Trachea (tissue), 1 donor: Measurements from ENCODE around the gene RGPD4.

- PRO-cap: no peak
Measured at GRCh38 chr2:105432492-105433247, 33.8 kb upstream of the FHL2 start.

DNA sequence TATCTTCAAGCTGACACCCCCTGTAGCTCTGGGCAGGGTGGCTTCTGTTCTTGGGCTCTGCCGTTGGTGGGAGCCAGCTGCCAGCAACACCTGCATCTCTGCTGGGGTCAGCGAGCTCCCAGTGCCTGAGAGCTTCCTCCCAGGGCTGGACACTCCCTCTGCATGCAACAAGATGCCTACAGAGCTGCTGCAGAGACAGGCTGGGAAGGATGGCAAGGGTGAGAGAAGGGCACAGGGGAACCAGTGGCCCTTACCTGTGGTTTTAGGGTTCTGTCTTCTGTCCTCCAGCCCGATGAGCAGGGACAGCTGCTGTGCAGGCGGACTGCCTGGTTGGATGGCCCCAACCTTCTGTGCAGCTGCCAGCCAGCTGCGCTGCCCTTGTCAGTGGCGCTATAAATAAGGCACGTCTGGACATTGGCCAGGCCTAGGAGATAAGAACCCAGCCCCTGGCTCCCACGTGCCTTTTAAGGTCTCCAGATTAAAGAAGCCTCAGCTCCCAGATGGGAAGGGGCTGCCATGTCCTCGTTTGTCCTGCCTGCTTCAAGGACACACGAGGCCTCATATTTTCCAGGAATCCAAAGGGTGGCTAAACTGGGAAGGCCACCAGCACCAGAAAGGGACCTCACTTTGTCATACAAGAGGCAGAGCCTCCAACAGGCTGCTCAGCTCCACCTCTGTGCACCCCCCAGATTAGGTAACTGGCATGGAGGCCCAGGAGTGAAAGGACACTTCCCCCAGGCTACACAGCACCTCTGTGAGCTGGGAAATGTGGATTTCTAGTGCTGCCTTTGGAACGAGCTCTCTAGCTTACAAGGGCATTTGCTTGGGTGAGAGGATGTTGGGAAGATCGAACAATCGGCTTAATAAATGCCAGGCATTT, 39.5 kb upstream of the FHL2 start:
- PRO-cap: no peak

DNA sequence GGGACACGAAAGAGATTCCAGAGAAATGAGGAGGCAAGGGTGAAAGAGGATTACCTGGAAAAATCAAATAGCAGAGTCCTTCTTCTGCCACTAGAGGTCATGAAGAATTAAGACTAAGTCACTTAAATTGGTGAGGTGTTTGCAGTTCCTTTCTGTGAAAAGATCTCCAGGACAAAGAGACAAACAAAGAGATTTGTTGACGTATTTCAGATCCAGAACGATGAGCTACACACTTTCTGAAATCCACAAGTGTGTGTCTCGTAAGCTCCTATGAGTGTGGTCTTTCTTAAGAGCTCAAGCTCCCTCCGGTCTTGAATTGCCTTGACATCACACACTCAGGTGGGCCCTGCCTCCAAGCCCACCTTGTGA, 168.3 kb upstream of the NCK2 start:
- PRO-cap: no peak

DNA sequence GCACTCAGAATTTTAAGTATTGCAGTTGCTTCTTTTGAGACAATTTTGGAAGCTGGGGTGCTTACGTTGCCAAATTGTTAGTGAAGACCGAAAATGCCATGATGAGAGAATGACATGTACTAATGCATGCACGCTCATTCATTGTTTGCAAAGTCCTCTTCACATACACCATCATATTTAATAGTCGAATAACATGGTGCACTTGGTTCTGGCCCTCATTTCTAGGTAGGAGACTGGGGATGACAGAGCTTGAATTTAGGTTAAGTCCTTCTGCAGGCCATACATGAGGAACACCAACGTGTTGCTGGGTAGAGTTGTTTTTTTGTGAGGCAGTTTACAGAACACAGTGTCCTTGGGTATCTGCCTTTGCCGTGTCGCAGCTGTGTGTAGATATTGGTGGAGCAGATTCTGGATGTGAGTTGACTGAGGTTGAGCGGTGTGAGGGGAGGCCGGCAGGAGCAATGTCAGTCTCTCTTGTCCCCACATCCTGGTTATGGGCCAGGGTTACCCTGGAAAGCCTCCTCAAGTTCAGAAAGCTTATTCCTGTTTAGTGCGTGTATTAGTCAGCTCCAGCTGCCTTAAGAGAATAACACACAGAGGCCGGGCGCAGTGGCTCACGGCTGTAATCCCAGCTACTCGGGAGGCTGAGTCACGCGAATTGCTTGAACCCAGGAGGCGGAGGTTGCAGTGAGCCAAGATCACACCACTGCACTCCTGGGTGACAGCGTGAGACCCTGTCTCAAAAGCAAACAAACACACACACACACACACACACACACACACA, 4.8 kb downstream of the NCK2 start:
- PRO-cap: no peak

- PRO-cap: no peak
Measured at GRCh38 chr2:105771844-105772206, 27.1 kb downstream of the NCK2 start.

DNA sequence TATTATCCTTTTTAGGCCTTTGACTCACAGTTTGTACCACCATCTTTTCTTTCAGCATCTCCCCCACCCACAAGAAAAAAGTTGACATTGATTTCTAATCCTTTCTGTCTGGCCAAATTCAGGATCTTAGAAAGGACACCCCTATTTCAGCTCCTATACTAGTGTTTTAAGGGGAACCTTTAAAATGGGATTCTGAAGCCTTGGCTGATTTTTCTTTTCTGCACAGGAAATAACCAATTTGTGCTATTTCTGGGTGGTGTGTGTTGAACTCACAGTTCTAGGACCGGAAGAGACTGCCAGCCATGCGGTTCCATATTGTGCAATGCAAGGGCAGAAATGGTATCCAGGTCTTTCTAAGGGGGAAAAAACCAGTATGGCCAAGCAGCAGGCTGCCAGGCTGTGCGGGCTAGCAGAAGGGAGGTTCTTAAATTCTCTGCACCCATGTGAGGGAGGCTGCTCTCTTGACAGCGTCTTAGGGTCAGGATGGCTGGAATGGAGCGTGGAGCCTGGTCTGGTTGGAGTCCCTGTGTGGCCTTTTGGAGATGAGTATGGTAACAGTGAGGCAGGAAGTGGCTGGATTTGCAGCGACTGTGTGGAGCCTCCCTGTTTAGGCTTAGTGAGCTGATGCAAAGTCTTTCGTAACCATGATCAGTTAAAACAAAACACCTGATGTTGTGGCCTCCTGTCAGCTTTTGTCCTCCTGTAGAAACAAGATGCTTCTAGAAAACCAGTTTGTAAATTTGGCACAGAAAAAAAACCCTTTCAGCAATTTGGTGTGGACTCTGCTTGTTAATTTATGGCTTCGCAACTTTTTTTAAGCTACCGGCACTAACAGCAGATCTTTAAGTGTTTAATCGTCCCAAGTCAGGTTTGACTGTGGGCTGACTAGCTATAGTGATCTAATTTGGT, 52.6 kb downstream of the NCK2 start:
- PRO-cap: no peak

DNA sequence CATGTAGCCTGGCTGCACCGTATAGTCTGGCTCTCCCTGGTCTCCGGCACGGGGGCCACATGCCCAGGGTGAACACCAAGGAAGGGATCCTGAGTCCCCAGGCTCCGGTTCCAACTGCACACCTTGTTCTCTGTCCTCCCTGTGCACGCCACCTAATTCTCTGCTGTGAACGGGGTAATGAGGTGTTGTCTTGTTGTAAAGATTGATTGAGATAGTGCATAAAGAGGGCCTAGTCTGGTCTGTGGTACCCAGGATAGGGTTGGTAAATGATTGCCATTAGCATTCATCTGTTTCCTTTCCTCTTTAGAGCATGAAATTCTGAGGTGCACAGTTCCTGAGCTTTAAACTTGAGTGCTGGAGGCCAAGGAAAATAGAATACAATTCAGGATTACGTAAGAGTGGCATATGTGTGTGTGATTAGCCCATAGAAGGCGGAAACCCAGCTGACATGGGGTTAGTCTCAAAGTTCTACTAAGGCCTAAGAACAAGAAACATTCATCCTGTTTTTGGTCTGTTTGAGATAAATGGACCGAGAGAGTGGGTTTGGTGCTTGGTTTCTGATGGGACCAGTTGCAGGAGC, 55.5 kb downstream of the NCK2 start:
- PRO-cap: no peak

DNA sequence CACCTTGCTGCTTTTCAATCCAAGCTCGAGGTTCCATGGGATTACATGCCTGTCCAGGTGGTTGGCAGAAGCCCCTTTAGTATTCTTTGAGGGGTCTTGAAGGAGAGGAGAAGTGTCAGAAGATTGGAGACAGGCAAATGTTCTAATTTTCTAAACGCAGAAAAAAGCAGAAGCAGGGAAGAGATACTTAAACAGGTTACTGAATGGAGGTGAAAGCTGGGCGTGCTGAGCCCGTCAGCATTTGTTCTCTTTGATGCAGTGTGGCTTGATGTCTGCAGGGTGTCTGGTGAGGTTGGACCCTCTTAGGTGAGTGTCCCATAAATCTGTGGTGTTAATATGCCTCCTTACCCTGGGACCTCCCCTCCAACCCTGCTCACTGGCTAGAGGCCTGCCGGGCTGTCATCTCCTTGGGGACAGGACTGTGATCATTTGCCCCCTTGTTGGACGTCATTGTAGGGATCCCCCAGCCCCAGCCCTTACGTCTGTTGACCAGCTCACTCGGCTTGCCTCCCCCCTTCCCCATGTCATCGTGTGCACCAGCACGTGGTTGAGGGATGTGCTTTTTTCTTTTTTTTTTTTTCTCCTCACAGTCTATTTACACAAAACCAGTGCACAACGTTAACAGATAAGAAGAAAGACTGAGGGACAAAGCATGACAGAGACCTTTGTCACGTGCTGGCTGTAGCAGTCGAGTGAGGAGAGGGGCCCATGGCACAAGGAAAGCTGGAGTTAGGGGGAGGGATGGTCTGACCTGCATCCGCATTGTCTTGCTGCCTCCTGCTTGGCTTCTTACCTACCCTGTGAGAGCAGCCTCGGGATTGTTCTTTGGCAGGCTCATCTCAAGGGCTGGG, 56.4 kb downstream of the NCK2 start:
- PRO-cap: no peak

GRCh38 chr2:105816268-105816743, 71.6 kb downstream of the NCK2 start:
- PRO-cap: no peak

DNA sequence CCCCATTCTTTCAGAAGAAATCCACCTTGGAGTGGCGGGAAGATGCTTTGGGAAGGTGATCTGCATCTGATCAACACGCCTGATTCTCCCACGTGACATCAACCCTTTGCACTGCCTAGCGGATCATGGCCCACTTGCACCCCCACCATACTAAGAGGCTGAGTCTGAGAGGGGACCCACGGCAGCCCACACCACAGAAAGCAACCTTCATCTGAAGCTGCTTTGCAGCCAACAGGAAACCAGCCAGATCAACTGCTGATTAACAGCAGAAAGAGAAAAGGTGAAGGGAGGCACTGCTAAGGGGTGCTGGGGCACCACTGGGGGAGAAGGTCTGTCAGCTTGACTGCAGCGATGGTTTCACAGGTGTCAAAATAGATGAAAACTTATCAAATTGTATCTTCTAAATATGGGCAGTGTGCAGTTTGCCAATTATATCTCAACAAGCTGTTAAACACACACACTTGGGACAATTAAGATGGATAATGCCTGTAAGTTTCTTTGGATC, 29.1 kb downstream of the ECRG4 start:
- PRO-cap: no peak

DNA sequence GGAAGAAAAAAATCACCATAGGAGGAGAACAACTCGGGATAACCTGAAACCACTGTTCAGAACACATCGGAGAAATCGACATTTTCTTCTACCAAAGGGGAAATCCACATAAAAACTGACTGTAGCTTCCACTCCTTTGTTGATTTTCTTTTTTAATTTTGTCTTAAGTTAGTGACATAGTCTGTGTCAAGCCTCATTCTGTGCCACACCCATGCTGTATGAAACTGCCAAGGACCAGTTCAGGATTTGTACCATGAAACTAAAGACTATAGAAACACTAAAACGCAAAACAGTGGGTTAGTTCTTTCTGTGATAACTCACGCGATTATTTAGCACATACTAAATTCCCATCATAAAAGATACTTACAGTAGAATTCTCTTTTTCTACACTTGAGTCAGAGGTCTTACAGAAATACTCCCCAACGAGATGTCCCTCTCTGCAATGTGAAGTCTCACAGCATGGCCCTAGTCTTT, 54.5 kb downstream of the UXS1 start:
- PRO-cap: no peak

DNA sequence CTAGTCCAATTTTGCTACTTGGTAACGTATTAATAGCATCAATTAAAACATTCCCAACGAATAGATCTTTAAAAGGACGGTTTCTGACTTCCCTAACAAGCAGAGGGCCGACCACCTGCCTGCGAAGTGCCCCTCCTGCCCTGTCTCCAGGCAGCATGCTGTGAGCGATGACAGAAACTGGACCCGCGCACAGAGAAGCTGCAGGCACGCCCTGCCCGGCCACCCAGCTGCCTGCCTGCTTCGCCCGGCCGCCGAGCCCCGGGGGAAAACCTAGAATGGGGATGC, 856 bp downstream of the UXS1 start:
- PRO-cap: no peak

DNA sequence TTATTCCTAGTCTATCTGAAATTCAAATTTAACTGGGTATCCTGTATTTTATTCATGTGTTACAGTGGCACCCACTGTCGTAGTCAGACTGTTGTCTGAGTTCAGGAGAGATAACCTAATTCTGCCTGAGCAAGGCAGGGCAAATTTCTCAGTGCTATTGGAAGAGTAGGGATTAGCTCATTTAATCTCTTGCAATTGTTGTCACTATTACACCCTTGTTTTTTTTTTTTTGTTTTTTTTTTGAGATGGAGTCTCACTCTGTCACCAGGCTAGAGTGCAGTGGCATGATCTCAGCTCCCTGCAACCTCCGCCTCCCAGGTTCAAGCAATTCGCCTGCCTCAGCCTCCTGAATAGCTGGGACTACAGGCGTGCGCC, 127.7 kb downstream of the RGPD3 start:
- PRO-cap: no peak

- PRO-cap: no peak
Measured at GRCh38 chr2:107826694-107827125, at the start of gene RGPD4. Gene RGPD4 (plus strand): TSS chr2:107826892.

DNA sequence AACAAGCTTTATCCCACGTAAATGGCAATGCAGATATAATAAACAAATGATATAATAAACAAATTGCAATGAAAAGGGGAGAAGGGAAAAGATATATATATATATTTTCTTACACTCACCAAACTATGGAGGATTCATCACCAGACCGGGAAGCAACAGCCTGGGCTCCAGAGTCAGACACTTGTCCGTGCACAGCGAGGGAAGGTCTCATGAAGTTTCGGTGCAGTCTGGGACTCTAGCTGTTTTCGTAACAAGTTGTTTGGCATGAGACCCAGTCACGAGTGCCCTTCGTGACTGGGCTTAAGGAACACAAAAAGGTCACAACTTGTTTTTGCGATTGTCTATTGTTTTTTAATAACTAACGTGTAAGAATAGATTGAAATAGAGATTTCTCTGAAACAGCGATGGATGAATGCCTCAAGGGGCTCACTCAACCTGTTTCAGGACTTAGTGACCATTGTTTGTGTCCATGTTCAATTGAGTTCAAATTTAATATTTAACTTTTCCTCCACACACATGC, 66.9 kb downstream of the LIMS1 start:
- PRO-cap: no peak

DNA sequence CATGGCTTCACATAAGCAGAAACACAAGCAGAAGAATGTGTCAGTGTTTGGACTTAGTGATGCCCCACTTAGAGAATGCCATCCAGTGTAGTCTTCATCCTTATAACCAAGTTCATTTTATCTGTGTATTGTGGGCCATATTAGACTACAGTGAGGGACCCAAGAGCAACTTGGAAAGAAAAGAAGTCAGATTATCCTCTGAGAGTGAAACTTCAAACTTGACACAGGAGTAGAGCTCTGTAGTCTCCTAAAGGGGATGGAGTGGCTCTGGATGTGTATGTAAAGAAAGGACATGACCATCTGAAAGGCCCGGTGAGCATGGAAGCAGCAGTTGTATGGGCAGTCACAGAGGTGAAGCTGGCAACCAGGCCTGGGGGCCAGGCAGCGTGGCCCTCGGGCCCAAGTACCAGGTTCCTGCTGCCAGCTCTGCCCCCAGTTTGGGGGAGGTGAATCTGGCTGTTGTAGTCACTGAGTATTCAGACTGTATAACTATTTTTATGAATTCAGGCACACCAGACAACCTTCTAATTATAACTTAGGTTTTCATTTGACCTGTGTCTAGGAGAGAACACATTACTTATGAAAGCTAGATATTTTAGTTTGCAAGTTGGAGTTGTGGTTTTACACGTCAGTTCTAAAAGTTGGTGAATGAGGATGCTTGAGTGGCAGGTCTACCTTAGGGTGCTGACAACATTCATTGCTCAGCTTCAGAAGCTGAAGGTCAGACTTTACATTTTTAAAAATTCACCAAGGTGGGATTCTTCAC, 71.5 kb downstream of the LIMS1 start:
- PRO-cap: no peak

DNA sequence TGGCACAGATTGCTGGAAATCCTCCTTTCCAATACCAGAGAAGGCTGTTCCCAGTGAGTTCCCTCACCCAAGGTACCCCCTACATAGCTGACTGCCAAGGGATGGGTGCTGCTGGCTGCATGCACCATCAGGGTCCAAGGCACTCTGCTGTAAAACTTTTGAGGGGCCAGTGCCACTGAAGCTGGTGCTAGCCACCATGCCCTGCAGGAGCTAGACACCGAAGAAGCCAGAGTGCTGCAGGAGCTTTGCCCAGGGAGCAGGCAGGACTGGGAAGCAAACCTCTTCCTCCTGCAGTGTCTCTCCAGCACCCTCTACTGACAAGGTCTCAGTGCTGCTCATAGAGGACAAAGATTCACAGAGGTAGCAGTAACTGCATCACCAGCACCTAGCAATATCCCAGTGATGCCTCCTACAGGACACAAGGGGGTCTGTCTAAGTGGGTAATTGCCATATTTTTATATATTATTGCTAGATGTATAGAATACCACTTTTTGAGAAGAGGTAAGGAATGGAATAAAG, 83.0 kb upstream of the RANBP2 start:
- PRO-cap: no peak

GRCh38 chr2:109171416-109172328, 42.7 kb downstream of the SH3RF3 start:
- PRO-cap: bidirectional peak, plus-strand start at chr2:109172110, minus-strand start at chr2:109171936

DNA sequence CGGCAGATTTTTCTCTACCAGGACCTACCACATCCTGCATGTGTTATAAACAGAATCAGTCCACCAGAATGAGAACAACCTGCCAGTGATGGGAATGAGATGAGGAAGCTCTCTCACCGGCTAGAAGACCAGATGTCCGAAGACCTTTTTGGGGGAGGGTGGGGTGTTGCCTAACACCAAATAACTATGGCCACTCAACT, 88.5 kb downstream of the SH3RF3 start:
- PRO-cap: no peak

DNA sequence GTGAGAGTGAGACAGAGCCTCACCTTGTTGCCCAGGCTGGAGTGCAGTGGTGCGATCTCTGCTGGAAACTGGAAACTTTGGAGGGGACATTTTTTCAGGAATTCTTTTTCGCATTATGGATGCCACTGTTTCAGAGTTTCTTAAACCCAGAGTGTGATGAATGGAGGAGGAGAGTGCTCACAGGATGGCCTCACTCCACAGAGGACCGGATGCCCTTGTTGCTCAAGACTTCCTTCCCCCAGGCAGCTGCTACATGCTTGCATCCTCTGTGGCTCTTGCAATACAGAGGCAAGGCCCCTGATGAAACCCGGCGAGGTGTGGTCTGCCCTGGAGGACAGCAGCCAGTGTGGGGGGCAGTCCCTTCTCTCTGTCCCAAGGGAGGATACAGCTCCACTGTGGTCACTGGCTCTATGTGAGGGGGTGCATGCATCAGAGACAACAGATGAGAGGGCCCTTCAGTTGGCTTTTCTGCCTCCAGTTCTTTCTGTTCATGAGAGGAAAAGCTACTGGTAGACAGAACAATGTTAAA, 109.6 kb downstream of the SH3RF3 start:
- PRO-cap: no peak